M059J (cell line): Measurements from ENCODE around the genes CD1C, OR10Z1 and CD48.

DNA sequence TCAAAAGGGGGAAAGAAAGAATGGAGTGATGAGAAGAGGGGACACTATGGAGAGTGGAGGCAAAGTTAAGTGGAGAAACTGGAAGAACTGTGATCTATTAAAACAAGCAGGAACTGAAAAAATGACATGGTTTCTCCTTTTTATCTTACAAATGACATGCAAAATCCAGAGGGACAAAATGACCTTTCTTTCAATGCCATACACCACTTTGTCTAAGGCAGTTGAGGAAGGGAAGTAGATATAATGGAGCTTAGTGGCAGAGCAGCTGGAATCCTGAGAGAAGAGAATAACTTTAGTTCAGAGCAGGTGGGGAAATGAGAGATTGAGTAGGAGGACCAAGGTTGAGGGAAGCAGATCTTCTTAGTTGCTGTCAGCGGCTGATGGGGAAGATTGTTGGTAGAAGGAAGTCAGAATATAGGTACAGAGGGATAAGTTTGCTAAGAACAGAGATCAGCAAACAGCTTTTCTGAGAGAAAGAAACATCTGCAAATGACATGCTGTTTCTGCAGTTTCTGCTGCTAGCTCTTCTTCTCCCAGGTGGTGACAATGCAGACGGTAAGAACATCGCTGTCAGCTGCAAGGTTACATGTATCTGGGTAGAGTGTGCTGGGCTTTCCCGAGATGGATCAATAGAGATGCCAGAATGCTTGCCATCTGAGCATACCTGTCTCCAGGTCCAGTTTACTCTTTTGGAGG is at the start of gene CD1C:
CD1C (plus strand) TSS at position 353 of the 696 bp plus-strand sequence.
- RAMPAGE, long total RNA = no peak

DNA sequence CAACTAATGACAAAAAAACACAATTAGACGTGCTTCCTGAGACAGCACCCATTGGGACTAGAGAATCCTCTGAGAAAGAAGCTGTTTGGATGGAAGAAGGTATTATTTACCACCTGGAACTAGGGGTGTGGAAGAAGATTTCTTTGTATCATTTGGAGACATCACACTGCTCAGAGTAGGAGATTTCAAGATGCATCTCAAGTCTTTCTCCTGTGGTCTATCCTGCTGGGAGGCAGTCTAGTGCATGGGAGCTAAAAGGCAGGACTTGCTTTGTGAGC is at the start of gene OR10Z1:
OR10Z1 (plus strand) TSS at position 173 of the 278 bp plus-strand sequence.
- RAMPAGE, long total RNA = no peak

DNA sequence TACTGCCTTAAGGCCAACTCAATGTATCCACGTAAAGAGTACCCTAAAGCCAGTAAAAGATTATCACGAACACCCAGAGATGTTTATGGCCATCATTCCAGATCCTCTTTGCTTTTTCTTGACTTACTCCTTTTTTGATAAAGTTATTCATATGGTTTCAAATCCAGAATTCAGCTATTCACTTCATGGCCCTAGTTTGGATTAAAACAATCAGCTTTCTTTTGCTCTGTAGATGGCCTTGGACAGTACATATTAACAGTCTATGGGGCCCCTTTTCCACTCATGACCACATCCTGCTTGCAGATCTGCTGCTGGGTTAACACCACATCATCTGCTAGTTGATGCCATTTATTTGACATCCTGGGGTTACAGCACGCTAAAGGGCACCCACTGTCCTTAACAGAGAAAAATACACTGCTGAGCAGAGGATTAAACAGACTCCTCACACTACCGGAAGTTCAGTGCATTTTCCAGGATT is 1.0 kb upstream of the IFI16 start:
- RAMPAGE, long total RNA = no peak

GRCh38 chr1:159589482-159590256 is 2.0 kb downstream of the APCS start:
- RAMPAGE, long total RNA = no peak

DNA sequence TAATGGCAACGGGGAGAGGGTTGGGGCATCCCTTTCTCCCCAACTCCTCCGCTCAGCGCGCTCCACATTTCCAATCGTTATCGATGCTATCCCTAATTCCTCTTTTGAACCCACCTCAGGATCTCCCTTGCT is 275 bp downstream of the CFAP45 start:
- RAMPAGE, long total RNA = no peak

GRCh38 chr1:159915830-159916592 is 9.3 kb downstream of the TAGLN2 start:
- RAMPAGE, long total RNA = no peak

- RAMPAGE, long total RNA = no peak
Measured at GRCh38 chr1:159917784-159918891, 7.2 kb downstream of the TAGLN2 start.

- RAMPAGE, long total RNA = no peak
Measured at GRCh38 chr1:160193545-160193994, 3.2 kb downstream of the CASQ1 start.

DNA sequence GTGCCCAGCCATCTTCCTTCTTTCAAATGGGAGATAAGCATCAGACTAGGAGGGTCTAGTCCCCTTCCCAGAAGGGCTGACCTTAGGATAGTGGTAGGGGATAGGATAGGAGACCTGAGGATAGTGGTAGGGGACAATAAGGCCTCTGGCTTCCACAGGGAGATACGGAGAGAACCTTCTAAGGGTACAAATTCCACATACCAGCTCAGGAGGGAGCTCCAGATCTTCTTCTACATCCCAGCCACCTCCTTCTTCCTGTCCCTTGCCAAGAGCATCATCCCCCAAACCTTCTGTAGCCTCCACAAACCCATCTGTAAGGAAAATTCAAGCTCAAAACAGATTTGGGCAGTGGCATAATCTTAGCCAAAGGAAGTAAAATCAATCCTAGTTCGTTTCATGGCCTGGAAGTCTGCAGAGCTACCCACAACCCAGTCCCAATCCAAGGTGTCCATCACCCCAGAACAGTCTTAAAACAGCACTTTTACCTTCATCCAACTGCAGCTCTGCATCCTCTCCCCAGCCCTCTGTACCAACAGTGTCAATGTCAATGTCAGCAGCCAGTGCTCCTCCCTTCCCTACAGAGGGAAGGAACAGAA is 9.4 kb upstream of the PEX19 start:
- RAMPAGE, long total RNA = no peak

DNA sequence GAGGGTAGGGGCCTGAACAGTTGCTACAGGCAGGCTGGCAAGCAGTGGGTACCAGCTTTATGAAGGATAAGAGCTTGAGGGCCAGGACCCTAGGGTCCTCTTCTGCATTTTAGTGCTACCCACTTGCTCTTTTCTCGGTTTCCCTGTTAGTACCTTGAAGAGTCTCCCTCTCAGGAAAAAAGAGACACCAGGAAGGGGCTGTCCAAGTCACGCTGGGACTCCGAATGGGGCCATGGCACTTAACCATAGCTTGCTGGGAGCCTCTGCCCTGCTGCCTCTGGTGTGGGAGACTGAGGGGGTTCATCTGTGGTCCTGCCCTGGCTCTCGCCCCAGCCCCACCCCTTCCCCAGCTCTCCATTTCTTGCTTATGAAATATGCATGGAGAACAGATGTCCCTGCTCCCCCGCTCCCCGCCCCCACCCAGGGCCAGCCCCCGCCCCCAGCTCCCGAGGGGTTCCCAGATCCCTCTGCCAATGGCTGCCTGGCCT is 352 bp upstream of the NHLH1 start:
- RAMPAGE, long total RNA = no peak

- RAMPAGE, long total RNA = no peak
Measured at GRCh38 chr1:160432217-160432984, 32.0 kb downstream of the VANGL2 start.

DNA sequence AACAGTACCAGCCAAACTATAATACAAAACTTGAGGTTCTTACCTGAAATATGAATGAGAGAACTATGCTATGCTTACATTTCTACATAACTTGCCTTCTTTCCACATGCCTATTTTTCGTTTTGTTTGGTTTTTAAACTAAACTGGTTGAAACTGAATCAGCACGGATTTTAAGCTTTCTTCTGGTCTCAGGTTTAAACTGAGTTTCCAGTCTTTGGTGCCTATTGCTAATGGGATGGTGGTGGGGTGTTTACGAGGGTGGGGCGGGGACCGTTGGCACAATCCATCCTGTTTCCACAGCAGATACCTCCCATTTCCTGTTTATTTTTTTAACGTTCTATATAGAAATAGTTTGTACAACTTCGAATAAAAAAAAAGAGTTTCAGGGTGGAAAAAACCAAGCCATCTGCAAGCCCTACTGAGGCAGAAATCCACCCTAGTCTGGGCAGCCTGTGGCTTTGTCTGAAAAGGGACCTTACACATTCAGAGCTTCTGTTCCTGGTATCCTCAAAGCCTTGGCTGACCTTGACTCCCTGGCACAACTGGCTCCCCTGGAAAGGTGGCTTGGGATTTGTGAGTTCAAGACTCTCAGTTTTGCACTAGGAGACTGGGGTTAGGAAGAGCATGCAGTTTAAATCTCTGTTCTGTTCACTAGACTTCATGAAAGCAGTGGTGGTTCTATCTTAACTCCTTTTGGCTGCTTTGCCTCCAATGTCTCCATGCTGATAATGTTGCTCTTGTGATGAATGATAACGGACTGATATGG is 46.6 kb downstream of the VANGL2 start:
- RAMPAGE, long total RNA = no peak

DNA sequence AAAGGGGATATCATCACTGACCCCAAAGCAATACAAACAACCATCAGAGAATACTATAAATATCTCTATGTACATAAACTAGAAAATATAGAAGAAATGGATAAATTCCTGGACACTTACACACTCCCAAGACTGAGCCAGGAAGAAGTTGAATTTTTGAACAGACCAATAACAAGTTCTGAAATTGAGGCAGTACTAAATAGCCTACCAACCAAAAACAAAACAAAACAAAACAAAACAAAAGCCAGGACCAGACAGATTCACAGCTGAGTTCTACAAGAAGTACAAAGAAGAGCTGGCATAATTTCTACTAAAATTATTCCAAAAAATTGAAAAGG is 18.5 kb downstream of the CD84 start:
- RAMPAGE, long total RNA = no peak

- RAMPAGE, long total RNA = no peak
Measured at GRCh38 chr1:160629700-160630266, 17.1 kb downstream of the SLAMF1 start.

- RAMPAGE, long total RNA = no peak
Measured at GRCh38 chr1:160711347-160712409, at the start of gene CD48. CD48 (minus strand) TSS chr1:160711822.

DNA sequence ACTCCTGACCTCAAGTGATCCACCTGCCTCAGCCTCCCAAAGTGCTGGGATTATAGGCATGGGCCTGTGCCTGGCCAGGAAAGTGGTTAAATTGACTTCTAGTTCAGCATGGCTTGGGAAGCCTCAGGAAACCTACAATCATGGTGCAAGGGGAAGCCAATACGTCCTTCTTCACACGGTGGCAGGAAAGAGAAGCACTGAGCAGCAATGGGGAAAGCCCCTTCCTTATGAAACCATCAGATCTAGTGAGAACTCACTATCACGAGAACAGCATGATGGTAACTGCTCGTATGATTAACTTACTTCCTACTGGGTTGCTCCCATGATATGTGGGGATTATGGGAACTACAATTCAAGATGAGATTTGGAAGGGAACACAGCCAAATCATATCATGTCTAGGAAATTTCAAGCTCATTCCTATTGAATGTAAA is 1.1 kb upstream of the CD48 start:
- RAMPAGE, long total RNA = no peak

GRCh38 chr1:160714087-160714935 is 2.7 kb upstream of the CD48 start:
- RAMPAGE, long total RNA = no peak

GRCh38 chr1:160996896-160997926 is 23.7 kb downstream of the F11R start:
- RAMPAGE, long total RNA = no peak

DNA sequence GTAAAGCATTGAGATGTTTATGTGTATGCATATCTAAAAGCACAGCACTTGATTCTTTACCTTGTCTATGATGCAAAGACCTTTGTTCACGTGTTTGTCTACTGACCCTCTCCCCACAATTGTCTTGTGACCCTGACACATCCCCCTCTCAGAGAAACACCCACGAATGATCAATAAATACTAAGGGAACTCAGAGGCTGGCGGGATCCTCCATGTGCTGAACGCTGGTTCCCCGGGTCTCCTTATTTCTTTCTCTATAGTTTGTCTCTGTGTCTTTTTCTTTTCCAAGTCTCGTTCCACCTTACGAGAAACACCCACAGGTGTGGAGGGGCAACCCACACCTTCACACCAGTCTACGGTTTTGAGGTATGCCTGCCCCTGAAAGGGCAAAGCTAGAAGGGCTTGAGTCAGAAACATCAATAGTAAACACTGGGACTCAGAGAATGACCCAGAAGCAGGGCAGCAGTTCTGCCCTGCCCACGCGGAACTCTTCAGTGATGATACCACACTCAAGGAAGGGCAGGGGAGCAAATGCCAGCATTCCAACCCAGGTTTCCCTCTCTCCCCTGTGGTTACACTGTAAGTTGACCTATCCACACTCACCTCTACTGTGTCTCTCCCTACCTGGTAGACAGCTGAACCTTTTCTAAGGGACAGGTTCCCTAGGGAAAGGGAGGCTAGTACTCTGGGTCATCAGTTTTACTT is 3.3 kb downstream of the F11R start:
- RAMPAGE, long total RNA = no peak

DNA sequence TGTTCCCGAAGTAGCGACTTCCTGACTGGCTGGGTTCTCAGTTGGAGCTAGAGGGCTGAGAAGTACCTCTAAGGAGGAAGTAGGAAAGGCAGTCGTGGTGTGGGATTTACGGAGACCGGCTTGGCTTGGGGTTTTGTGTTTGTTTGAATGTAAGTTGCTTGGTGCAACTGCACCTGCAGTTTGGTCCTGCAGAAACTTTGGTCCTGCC is 372 bp upstream of the F11R start:
- RAMPAGE, long total RNA = no peak